BJ (cell line): ENCODE measurements around the genes SMCR8 and PRPSAP2.

DNA sequence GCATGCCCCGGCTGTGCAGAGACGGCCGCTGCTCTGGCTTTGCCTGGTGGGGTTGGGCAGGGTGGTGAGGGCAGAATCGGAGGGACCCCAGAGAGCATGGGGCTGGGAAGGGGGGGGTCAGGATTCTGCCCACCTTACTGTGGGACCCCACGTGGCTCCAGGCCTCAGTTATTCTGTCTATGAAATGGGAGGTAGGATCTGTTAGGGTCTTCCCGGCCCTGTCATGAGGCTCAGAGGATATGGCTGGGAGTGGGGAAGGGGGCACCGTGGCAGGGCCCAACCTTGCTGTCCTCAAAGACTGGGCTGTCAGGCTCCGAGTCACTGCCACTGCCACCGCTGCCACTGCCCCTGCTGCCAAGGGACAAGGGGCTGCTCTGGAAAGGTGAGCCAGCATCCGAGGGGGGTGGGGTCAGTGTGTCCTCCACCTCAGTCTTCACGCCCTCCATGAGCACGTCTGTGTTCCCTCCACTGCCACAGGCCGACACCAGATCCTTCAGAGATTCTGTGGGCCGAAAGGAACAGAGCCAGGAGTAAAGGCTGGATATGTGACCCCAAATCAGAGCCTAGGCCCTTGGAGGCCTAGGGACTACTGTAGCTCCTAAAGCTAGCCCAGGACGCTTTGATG, 19.3 kb downstream of the SREBF1 start:
- CAGE, long polyA plus RNA: no peak
- RRBS: 96% methylated on average over 1 of the region's 15 CpGs

GRCh38 chr17:17818410-17818638, 18.5 kb downstream of the SREBF1 start:
- CAGE, long polyA plus RNA: no peak
- RRBS: no CpG with 5 or more reads among the region's 6 CpGs

- CAGE, long polyA plus RNA: no peak
- RRBS: no CpG with 5 or more reads among the region's 4 CpGs
Measured at GRCh38 chr17:17827796-17828101, 9.0 kb downstream of the SREBF1 start.

DNA sequence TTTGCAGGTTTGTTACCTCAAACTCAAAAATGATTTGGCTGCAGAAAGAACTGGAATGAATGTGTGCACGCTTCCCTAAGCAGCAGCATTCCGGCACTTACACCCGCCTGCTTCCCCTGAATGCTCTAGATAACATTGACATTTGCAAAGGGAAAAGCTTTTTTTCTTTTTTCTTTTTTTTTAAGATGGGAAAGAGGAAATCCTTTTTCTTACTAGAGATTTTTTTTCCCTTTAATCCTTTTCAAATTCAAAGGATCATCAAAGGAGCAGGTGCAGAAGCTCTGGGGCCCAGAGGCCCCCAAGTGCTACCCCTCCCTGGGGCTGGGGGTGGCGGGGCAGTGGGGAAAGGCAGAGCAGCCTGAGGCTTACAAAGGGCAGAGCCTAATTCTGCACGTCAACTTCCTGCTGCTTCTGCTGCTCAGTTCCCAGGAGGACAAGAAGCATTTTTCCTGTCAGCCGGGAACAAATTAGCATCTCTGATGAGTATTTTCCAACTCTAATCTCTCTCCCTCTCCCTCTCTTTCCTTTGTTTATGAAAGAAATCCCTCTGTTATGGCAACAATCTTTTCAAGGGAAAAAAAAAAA, 32.0 kb upstream of the SREBF1 start:
- CAGE, long polyA plus RNA: no peak
- RRBS: no CpG with 5 or more reads among the region's 6 CpGs

GRCh38 chr17:17920951-17922114, 50.9 kb downstream of the TOM1L2 start:
- CAGE, long polyA plus RNA: no peak
- RRBS: no CpG with 5 or more reads among the region's 11 CpGs

DNA sequence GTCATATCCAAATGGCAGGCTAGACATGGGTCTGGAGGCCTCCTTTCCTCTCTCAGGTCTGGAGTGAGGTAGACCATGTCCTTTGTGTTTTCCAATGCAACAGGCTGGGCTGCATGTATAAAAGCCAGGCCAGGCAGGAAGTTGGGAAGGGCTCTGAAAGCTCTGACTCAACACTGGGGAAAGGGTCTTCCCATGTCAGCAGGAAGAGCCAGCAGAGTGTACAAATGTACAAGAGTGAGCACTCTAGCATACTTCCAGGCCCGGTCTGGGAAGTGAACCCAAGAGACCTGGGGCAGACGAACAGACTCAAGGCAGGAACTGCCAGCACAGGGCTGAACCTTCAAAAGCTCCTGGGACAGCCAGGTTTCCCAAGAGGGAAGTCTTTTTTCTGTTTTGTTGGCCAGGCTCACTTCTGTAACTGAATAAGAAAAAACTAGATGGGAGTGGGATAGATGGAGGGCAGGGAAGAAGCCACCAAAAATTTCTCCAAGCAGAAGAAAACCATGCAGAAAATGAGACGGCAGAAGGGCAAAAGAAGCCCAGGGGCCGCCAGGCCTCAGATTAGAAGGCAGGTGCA, 6.9 kb downstream of the ATPAF2 start:
- CAGE, long polyA plus RNA: no peak
- RRBS: no CpG with 5 or more reads among the region's 4 CpGs

DNA sequence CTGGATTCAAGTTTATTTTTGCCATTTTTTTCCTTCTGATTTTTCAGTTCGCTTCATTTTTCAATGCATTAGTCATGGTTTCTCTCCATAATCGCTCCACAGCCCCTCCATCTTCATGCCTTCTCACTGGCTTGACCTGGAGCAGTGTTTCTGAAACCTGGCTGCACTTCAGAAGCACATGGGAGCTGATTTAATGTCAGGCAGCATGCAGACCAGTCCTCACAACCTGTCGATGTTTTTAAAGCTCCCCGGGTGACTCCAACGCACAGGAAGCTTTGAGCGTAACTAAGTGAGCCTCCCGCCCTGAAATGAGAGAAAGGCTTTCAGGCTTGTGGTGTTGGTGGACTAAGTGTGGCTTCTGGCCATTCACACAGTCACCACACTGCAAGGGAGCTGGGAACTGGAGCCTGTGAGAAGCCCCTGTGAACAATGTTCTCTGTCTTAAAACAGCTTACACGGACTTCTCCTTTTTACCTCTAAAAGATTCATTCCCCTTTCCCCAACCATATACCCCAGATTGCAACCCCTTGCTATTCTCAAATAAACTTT, 16.8 kb upstream of the DRG2 start:
- CAGE, long polyA plus RNA: no peak
- RRBS: no CpG with 5 or more reads among the region's 8 CpGs

DNA sequence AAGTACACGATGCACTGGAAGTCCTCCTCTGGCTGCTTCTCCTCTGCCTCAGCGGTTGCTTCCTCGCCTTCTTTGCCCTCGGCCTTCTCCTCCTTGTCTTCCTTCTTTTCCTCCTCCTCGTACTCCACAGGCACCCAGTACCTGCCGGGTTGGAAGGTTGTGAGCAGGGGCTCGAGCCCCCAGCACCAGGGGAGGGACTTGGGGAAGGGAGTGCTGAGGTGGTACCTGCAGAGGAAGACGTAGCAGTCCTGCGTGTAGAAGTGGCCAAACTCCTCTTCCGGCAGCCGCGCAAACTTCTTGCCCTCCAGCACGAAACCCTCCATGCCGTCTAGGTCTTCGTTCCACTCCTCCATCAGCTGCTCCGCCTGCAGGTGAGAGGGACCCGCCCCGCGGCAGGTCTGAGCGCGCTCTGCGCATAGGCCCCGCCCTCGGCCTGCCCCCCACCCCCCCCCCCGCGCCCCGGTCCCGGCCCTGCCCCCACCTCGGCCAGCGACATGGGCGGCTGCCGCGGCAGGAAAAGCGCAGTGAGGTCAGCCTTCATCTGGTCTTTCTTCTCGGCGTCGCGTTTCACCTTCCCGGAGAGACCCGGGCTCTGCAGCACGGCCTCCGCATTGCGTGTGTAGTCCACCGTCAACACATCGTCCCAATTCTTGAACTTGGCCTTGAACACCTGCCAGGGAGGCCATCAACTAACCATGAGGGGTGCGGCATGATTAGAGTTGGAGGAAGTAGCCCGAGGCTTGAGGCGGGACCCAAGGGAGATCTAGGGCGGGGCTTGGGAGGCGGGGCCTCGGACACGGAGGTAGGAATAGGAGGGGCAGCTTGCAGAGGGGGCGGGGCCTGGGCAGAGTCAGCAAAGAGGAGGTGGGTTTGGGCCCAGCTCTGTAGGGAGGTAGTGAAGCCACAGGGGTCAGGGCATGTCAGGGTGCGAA, 11.6 kb downstream of the FLII start:
- CAGE, long polyA plus RNA: no peak
- RRBS: 23% methylated on average over 9 of the region's 54 CpGs

DNA sequence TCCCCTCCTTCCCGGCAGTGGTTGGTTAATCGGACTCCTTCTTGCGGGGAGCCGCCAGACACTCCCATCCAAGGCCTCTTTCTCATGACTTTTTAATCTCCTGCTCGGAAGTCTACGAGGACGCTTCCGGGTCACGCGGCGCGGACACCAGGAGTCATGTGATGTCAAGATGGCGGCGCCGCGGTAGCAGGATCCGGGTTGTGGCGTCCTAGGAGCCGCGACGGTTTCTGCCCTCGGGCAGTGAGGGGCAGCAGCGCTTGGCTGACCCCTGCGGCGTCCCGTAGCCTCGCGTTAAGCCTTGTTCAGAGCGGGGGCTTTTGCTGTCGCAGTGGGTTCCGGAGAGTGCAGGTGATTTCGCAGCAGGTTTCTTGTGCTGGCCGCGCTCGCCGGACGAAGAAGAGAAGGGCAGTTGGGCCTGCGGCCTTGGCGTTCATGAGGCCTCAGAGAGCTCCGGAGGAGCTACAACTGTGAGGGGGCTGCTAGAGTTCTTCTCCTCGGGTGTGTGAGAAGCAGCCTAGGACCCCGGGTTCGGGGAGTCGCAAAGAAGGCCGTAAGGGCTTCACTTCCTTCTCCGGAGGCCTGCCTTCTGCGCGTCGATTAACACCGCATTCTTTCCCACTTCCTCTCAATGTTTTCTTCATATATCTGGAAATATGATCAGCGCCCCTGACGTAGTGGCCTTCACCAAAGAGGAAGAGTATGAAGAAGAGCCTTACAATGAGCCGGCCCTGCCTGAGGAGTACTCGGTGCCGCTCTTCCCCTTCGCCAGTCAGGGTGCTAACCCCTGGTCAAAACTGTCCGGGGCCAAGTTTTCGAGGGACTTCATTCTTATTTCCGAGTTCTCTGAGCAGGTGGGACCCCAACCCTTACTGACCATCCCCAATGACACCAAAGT, at the start of gene SMCR8:
Gene SMCR8, plus strand, starts transcription at position 157 of the 895 bp plus-strand sequence.
- CAGE, long polyA plus RNA: no peak
- RRBS: 6% methylated on average over 29 of the region's 59 CpGs

GRCh38 chr17:18316032-18316714, 1.1 kb downstream of the SMCR8 start:
- CAGE, long polyA plus RNA: no peak
- RRBS: no CpG with 5 or more reads among the region's 15 CpGs

DNA sequence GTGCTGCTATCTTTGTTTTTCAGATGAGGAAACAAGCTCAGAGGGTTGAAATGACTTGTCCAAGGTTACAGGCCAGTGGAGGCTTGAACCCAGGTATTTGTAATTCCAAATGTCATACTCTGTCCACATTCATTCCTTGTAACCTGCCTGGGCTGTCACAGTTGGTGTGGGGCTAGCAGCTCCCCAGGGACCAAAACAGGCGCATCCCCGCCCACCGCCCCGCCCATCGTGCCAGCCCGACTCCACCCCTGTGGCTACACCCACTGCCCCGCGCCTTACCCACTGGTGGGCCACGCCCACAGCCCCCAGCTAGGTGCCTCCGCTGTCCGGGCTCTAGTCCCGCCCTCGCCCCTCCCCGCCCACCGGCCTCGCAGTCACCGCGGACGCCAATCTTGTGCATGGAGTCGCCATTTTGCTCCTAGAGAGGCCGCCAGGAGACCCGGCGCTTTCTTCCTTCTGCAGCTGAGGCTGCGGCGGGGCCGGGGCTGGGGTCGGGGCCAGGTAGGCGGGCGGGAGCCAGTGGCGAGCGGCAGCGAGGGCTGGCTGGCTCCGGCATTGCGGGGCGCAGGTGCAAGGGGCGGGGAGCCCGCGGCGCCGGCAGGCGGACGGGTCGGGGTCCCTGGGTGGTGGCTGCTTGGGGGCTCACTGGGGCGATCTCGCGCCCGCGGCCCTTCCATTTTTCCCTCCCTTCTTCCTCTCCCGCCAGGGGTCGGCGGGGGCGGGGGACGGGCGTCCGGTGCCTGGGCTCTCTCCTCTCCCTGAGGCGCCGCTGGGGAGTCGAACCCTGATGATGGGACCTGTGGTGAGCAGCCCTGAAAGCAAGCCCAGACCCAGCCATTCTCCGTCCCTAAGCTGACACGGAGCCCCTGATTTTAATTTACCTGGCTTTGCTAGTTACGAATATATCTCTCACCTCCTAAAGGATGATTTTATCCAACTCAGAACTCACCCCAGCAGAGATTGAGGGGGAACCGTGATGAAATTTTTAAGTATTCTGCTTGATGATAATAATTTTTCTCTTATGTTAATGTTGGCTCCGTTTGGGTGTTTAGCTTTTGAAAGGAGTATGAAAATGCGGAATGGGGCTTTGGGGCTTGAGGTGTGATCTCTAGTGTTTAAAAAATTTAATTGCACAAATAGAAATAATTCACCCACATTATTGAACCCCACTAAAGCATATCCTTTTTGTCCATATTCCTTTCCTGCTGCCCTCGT, at the start of gene PRPSAP2:
Gene PRPSAP2, plus strand, starts transcription at position 371 of the 1,215 bp plus-strand sequence.
- CAGE, long polyA plus RNA: no peak
- RRBS: 1% methylated on average over 22 of the region's 65 CpGs

- CAGE, long polyA plus RNA: no peak
- RRBS: no CpG with 5 or more reads among the region's 21 CpGs
Measured at GRCh38 chr17:18916443-18917690, 35.1 kb upstream of the SLC5A10 start.

DNA sequence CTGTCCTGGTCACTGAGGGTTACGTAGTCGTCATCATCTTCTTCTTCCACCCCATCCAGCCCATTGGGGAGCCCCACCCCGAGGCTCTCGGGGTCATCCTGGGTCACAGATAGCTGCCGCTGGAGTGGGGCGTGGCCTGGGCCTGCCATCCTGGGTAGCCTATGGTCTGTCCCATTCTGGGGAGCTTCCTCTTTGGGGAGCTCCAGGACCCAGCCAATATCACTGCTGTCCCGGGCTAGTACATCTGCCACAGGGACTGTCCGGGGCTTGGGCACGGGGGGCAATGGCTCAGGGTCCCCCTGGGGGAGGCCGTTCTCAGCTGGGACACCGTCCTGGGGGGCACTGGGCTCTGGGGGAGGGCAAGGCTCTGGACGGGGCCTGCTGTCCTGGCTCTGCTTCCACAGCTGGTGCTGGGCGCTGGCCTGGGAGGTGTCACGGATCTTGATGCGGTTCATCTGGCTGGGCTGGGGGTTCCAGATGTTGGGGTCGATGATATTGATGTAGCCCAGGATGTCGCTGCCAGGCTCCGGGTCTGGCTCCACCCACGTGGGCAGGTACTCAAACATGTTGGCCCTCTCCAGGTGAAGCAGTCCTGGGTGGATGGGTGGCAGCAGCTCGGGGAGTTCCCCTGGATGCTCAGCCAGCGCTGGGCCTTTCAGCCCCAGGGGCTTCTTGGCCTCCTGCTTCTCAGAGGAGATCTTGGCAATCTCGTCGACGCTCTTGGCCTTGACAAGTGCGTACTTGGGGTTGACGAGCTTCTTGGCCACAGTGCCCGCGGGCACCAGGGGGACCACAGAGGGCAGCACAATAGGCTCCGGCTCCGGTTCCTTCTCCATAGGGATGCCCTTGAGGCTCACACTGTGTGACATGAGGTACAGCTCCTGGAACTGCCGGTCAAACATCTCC, 26.2 kb downstream of the SLC5A10 start:
- CAGE, long polyA plus RNA: no peak
- RRBS: 85% methylated on average over 2 of the region's 31 CpGs

DNA sequence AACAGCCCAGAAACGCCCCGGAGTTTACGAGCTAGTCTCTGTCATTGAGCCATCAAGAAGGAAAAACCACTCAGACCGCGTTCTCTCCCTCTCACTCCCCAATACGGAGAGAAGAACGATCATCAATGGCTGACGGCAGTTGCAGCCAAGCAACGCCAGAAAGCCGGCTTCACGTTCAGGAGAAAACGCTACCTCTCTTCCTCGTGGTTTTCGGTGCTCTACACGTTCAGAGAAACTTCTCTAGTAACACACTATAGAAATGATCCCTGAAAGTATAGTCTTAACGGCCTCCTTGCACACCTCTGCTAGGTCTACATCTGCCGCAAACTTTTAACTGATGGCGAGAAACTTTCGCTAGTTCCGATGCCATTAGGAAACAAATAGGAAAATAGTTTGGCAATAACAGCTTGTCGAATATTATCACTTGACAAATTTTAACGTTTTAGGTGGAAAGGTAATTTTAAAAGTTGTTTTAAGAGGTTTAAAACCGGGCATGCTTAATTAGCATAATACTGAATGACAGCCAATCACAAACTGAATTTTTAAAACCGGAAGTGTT, 47.1 kb upstream of the EPN2 start:
- CAGE, long polyA plus RNA: no peak
- RRBS: no CpG with 5 or more reads among the region's 24 CpGs

DNA sequence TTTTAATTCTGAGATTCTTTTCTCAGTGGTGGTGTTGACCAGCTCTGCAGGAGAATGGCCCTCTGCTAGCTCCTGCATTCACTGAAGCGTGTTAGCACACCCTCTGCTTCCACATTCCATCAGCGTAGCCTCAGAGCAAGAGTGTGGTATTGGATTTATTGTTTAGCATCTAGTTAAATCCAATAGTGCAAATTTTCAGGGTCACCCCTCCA, 45.8 kb downstream of the B9D1 start:
- CAGE, long polyA plus RNA: no peak
- RRBS: no CpG with 5 or more reads among the region's 2 CpGs

- CAGE, long polyA plus RNA: no peak
- RRBS: no CpG with 5 or more reads among the region's 14 CpGs
Measured at GRCh38 chr17:19369102-19369612, 6.6 kb upstream of the B9D1 start.

DNA sequence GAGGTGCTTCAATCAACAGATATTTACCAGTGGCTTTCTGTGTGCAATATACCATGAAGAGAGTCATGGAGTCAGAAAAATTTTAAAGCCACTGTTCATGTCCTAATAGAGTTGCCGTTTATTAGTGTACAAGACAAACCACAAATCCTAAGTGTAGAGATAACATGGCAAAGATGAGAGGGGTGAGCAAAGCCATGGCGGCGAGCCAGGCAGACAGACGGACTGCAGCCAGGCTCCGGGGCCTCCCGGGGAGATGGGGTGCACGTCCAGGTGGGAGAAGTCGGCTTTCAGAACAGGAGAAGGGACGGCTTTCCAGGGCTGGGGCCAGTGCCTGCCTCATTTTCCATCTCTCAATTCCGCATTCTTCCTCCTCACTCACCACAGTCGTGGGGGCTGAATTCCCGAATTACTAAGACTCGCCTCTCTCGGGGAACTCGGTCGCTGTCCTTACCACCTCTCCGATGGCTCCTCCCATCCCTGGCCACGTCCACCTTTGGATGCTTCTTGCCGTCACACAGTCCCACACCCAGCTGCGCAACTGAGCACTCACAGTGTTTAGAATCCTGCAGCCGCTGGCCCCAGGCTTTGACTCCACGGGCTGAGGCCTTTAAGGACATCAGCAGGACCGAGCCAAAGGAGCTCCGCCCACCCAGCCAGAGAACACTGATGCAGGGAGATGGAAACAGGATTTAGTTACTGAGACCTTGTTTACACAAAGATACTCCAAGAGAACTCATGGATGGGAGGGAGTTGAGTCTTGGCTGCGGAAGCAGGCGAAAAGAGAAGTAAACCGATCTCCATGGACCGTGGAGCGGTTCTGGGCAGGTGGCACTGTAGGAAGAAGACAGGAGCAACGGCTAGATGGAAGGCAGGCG, 59.6 kb downstream of the RNF112 start:
- CAGE, long polyA plus RNA: no peak
- RRBS: no CpG with 5 or more reads among the region's 31 CpGs

- CAGE, long polyA plus RNA: no peak
- RRBS: no CpG with 5 or more reads among the region's 7 CpGs
Measured at GRCh38 chr17:19519789-19520122, 13.9 kb upstream of the SLC47A1 start.

- CAGE, long polyA plus RNA: no peak
- RRBS: no CpG with 5 or more reads among the region's 19 CpGs
Measured at GRCh38 chr17:19533002-19533529, 588 bp upstream of the SLC47A1 start.

DNA sequence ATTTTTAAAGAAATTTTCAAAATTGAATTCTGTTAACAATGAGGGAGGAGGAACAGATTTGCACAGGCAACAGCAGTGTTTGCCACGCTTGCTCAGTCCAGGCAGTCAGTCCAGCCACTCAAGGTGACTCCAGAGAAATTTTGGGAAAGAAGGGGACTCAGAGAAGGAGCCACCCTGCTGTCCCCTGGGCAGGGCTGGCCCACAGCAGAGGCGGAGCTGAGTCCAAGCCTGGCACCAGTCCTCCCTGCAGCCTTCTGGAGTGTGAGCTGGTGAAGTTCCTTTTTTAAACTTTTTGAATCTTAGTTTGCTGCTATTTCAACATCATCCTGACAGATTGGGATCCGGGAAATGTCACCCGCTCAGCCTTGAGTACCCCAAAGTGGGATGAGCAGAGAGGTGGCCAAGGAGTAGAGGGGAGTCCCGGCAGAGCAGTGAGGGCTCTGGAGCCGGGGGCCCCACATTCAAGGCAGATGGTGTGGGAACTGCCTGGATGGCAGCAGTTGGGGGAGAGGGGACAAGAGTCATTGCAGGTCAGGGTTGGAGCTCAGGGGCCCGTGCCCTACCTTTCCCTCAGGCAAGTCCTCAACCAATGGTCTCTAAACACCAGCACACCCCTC, 14.6 kb upstream of the SLC47A2 start:
- CAGE, long polyA plus RNA: no peak
- RRBS: 71% methylated on average over 3 of the region's 7 CpGs